Hematopoietic multipotent progenitor cell (in vitro differentiated cells): ENCODE measurements around the gene CLRN3.

GRCh38 chr10:126944090-126944727, 39.0 kb downstream of the DOCK1 start:
- CAGE, long polyA plus RNA: no peak

DNA sequence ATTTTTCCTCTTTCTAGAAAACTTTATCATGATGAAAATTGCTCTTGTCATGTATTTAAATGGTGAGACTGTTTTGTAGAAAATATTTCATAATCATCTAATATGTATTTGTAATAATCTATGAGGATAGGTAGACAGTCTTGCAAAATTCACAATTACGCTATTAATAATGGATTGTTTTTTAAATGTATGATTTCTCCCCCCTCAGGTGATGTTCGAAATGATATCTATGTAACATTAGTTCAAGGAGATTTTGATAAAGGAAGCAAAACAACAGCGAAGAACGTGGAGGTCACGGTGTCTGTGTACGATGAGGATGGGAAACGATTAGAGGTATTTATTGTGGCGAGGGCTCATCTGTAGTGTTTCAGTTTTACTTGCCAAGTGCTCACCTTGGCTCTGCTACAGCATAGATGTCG, 117.8 kb downstream of the DOCK1 start:
- CAGE, long polyA plus RNA: no peak

DNA sequence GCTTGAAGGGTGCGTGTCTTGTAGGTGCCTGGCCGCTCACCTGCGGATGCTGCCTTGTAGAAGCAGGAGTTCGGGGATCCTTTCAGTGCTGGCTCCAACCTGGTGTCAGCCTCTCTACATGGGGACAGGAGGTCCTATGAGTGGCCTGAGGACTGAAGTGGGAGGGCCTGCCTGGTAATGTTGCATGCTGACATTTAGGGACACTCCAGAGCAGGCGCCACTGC, 520 bp upstream of the INSYN2A start:
- CAGE, long polyA plus RNA: no peak

DNA sequence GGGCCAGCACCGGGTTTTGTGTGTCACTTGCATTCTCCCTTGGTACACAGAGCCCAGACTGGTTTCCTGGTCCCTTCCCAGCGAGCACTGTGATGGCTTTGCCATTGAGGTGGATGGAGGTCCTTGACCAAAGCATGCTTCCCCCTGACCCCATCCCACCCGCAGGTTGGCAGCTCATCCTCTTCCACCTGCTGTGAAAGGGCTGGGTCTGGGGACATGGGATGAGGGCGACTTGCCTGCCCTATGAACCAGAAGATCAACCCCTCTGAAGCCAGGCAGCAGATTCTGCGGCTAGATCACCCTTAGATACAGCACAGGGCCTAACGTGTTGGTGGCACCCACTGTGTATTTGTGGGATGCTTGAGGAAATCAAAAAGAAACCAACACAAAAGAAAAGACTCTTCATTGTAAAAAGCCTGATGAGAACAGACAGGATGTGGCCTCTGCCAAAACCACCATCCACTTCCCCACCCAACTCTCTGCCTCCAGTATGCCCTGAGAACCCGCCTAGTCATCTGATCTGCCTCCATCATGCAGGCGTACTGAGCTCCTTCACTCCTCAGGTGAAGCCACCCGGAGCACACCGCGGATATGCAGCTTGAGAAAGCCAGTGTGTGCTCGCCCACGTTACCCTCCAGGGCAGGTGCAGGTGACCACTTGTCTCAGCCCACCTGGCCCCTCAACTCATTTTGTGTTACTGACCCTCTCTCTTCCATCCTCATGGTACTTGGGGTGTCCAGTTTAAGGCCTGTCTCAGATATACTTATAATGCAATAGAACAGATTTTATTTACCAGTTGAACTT, 97.2 kb upstream of the INSYN2A start:
- CAGE, long polyA plus RNA: no peak

- CAGE, long polyA plus RNA: no peak
These were observed 156.8 kb upstream of the NPS start for GRCh38 chr10:127392250-127392668.

- CAGE, long polyA plus RNA: no peak
These were observed 12.2 kb downstream of the CLRN3 start for GRCh38 chr10:127880345-127881213.

- CAGE, long polyA plus RNA: no peak
These were observed 6.2 kb downstream of the CLRN3 start for GRCh38 chr10:127886439-127887050.

GRCh38 chr10:127892625-127893457, at the start of gene CLRN3:
Gene CLRN3, minus strand, starts transcription at chr10:127892941.
- CAGE, long polyA plus RNA: no peak

- CAGE, long polyA plus RNA: no peak
These were observed 35.0 kb downstream of the PTPRE start for GRCh38 chr10:127941893-127942291.

DNA sequence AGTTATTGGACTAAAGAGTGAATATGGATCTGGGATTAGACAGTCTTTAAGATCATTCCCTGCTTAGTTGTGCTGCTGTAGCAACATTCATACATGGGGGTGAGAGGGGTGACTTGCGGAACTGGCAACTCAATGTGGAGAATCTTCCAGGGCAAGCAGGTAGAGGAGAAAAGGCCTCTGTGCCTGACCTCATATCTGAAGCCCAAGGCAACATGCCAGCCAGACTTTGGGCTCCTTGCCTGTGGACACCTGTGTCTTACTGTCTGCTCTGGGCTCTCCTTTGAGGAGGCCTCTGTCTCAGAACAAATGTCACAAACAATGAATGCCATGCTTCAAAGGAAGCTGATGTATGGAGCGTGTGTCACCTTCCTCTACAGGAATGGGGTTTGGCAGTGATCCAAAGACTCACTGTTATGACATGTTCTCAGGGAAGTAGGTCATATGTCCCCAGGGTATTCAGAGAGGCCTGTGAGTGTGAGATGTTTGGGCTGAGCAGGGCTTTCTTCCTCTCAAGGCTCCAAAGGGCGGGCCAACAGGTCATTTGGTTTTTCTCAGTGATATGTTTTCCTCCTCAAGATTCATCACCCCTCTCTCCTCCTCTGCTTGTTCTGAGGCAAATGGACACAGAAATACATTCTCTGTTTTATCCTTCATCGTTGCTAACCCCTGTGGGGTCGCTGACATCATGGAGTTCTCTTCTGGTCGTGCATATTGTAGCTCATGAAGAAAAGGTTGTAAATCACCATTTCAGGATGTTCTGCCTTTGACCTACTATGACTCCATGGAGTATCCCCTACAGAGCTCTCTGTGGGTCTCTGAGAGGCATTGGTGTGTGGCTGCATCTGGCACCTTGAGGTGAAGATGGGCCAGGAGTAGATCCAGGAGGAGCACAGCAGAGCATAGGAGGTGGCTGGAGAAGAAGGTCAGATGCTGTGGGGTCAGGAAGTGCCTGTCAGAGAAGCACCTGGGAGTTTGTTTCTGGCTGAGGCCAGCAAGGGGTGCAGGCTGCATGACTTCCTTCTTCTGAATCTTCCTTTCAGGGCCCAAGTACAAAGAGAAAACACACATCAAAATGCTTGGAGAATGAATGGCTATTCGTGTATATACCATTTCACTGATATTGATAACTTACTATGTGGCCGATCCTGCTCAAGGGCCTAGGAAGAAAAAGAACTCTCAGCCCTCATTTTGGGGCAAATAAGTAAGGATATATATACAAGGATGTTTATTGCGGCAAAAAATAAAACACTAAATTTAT, 38.7 kb downstream of the PTPRE start:
- CAGE, long polyA plus RNA: no peak

DNA sequence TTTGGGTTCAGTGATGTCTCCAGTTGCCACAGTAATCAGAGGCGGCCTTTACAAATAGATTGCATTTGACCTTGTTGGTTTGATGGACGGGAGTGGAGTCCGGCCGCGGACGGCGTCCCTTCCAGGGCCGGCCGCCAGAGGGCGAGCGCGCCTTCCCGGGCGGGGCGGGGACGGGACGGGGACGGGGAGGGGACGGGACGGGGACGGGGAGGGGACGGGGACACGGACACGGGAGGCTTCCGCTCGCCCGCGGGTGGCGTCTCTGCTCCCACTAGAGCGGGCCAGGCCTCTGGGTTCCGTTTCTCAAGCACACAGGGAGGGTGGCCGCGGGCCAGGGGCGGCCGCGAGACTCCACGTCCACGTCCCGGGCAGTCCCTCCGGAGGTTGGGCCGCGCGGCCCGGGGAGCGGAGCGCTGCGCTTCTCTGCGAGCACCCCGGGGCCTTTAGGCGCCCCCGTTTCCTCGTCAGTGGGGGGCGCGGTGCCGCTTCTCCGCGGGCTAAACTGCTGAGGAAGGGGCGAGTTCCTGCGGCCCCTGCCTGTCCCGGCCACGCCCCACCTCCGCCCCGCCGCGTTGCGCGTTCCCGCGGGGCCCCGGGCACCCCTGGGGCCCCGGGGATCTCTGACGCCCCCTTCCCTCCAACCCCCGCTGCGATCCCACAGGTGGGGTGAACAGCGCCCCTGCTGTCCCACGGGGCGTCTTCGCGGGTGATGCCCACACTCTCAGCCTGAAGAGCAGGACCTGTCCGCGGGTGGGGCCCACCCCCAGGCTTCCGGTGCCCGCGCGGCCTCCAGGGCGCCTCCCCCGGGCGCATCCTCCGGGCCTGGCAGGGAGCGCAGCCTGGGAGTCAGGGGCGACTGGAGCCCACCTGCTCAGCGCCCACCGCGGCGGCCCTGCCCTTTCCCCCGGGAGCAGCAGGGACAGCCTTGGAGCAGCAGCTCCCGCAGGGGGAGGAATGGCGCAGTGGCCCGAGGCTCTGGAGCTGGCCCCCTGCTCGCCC, 84.3 kb upstream of the MKI67 start:
- CAGE, long polyA plus RNA: no peak

DNA sequence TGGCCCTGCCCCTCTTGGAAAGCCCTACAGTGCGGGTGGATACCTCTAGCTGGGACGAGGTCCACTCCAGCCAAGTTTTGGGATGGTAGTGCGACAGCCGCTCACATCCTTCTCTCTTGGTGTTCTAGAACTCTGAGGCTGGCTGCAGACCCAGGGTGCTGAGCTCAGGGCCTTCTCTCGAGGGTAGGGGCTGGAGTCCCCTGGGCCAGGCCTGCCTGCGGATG, 243.1 kb downstream of the MGMT start:
- CAGE, long polyA plus RNA: no peak

DNA sequence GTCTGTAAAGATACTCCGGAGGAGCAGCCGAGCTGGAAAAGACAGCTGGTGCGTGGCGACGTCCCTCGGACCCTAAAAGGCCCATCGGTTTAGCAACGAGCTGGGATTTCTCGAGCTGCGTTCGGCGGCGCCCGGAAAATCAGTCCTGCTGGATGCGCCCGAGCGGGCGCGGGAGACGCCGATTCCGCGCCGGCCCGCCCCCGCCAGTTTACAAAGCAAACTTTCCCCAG, 5.5 kb upstream of the EBF3 start:
- CAGE, long polyA plus RNA: no peak

DNA sequence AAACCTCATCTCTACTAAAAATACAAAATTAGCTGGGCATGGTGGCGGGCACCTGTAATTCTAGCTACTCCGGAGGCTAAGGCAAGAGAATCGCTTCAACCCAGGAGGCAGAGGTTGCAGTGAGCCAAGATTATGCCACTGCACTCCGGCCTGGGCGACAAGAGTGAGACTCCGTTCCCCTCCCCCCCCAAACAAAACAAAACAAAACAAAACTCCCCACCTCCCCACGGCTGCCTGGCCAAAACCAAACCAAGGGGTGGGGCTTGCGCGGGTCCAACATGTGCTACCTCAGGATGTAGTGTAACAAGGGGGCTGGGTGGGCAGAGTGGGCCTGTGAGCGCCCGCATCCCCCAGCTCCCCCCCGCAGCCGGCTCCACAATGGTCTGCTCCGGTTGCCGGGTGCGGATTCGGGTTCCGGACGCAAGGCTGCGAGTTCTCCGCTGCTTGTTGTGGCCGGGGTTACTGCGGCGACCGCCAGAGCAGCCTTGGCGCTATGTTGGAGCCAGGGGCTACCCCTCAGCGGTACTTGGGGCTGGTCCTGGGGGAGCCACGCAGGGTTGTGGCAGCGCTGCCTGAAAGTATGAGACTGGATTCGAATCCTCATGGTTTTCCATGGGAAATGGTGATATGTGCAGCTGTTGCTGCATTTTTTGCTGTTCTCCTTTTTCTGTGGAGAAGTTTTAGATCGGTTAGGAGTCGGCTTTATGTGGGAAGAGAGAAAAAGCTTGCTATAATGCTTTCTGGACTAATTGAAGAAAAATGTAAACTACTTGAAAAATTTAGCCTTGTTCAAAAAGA, 4.9 kb downstream of the C10orf143 start:
- CAGE, long polyA plus RNA: no peak

DNA sequence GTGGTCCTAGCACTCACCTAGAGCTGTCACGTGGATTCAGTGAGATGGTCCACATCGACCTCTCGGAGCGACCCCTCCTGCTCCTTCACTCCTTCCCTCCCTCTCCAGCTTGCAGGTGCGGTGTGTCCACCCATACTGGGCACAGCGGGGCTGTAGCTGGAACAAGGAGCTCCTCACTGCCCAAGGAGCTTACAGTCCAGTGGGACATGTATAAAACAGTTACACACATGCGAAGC, 190.8 kb downstream of the TCERG1L start:
- CAGE, long polyA plus RNA: no peak

DNA sequence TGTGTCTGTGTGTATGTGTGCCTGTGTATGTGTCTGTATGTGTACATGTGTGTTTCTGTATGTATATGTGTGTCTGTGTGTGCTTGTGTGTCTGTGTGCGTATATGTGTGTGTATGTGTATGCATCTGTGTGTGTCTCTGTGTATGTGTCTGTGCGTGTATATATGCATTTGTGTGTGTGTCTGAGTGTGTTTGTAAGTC, 171.9 kb downstream of the TCERG1L start:
- CAGE, long polyA plus RNA: no peak

DNA sequence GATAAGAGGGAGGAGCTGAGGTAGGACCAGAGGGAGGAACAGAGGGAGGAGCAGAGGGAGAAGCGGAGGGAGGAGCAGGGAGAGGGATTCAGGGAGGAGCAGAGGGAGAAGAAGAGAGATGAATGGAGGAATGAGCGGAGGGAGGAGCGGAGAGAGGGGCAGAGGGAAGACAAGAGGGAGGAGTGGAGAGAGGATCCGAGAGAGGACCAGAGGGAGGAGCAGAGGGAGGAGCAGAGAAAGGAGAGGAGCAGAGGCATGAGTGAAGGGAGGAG, 75.0 kb upstream of the TCERG1L start:
- CAGE, long polyA plus RNA: no peak

DNA sequence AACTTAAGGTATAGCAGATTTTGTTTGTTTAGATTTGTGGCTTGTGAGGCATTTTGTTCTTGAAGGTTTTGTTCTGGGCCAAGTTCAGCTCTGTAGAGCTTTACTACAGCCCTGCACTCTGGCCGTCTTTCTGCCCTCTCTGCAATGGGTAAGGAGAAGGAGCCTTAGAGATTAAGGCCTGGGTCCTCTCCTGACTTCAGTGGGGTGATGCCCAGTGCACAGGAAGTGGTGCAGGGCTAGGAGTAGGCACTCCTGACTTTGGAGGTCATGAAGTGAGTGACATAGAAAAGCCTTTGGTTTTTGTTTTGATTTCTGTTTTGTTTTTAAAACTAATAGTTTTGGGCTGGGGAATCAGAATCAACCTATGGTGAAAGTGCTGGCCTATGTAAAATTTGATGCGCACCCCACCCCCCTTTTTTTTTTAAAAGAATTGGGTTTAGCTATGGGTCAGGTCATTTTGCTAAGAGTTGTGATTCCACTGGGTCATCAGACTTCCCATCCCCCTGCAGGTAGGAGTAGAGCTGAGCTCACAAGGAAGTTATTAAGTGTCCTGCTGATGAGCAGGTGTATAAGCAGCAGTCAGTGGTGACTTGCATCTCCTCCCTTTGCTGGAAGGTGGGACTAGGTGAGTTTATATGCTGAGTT, 3.9 kb downstream of the PPP2R2D start:
- CAGE, long polyA plus RNA: no peak

- CAGE, long polyA plus RNA: no peak
These were observed 5.2 kb downstream of the PPP2R2D start for GRCh38 chr10:131905969-131906482.

- CAGE, long polyA plus RNA: no peak
These were observed 1.3 kb downstream of the PWWP2B start for GRCh38 chr10:132397975-132398992.